Pulmonary artery (tissue), 1 donor: Measurements from ENCODE around the gene GALNTL6.

DNA sequence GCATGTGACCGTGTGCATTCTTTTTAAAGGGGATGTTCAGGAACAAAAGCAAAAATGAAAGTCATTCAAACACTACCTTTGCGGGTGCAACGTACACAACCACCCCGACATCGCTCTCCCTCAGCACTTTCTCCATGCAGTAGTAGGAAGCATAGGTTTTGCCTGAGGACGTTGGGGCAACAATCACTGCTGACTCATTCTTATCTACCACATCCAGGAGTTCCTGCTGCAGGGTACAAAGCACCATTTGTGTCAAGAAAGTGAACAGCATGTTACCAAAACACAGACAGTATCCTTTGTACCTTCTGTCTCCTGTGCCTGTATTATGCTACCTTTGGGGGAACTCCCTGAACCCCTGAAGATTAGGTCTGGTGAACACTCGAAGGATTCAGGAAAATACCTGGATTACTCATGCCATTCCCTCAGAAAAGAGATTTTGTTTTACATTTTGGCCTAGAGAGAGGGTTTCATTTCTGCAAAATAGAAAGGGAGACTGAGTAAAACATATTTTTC is 58.6 kb downstream of the DDX60L start:
- PRO-cap: no peak

GRCh38 chr4:168480951-168481431 is 699 bp upstream of the DDX60L start:
- PRO-cap: no peak

- PRO-cap: no peak
These were observed 88.7 kb downstream of the PALLD start for GRCh38 chr4:168585438-168585967.

- PRO-cap: no peak
These were observed 165.7 kb downstream of the PALLD start for GRCh38 chr4:168662408-168663014.

GRCh38 chr4:168741157-168741711 is 244.4 kb downstream of the PALLD start:
- PRO-cap: no peak

DNA sequence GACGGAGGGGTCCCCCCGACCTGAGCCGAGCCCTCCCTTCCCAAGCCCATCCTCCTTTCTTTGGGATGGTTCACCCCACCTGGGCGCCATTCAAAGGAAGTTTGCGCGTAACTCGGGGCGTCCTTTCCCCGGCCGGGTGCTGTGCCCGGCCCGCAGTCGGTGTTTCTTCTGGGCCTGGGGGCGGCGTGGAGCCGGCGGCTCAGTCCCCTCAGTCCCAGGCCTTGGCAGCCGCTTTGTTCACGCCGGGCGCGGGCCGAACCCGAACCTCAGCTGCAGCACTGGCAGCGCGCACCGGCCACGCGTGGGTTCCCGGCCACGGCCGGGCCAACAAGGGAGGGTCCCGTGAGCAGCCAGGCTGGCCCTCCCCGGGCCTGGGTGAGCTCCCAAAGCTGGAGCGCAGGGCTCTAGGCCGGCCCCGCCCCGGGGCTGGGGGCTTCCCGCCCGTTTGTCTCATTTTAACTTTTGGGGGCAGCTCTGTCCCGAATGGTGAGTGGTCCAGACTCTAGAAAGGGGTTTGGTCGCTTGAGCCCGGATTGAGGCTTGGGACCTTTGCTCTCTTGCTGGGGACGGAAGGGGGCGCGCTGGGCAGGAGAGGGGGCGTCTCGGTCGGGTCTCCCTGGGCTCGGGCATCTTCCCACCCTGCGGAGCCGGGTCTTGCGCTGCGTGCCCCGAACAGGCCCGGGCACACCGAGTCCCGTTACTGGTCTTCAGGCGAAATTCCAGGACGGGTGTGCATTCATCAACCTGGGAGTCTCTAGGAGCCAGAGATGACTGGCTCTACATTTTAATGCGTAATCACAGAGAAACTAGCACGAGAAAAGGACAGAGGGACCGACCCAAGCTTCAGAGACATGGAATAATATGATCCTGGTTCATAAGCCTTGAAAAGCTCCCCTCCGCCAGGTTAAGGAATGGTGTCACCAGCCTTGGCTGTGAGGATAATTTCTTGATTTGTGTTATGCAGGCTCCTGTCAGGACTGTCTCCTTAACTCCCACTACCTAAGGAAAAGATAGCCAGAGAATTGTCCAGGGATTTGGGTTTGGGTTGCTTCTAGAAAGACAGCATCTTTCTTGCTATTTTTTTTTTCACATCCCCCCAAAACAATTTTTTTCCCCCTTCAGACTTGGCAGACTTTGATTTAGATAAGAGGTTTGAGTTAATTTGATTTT is 177.0 kb downstream of the CBR4 start:
- PRO-cap: bidirectional peak, plus-strand start at position 560 of the sequence, minus-strand start at position 329 of the sequence; bidirectional peak, plus-strand start at position 814 of the sequence, minus-strand start at position 756 of the sequence

GRCh38 chr4:168878111-168878823 is 131.8 kb downstream of the CBR4 start:
- PRO-cap: unidirectional peak, minus-strand start at chr4:168878328

DNA sequence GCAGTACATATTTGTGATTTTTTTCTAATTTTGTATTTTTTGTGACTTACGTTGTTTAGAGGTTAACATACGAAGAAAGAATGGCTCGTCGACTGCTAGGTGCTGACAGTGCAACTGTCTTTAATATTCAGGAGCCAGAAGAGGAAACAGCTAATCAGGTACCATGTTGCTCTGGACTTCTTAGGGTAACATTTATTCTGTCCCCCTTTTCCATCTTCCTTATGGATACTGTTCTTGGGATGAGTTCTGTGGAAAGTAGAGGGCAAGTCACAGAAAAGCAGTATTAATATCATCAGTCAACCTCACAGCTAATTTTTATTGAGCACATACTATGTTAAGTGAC is 115.6 kb downstream of the CBR4 start:
- PRO-cap: no peak

GRCh38 chr4:169069947-169070768 is 60.1 kb upstream of the CBR4 start:
- PRO-cap: no peak

DNA sequence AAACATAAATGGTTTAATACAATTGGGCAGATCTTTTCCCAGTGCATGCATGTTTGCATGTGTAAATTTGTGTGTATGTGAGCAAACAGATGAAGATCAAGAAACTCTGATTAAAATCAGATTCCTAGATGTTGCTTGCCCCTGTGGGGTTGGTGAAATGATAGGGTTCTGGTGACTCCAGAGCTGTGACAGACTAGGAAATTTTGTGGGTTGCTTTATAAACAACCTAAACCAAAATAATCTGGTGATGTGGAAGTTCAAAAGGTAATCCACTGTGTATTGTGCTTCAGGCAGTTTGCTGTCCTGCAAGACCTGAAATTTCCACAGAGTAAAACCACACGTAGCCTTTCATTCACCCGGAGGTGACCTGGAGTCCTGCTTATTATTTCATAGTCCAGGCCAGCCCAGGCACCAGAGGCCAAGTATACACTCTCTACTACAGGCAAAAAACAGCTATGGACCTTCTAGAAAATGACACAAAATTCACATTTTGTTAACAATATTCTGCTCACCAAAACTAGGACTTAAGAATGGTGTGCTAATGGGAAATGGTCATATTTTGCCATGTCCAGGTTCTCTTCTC is 114.6 kb upstream of the CBR4 start:
- PRO-cap: no peak

DNA sequence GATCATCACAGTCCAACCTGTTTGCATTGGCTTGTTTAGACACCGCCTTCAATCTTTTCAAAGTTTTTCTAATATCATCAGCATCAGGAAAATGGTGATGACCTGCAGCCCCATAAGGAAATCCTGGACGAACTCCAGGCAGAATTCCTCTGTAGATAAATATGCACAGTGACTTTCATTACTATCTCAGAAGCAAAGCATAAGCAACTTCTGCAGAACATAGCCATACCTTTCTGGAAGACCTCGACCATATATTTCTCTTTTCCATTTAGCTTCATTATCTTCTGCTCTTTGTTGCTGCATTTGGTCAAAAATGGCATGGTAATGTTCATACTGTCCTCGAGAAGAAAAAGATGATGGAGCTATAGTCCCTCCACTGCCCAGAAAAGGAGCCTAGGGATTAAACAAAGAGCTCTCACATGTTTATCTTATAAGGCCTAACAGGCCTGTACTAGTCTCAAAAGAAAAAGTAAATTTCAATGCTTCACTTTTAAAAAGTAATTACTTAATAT is 56.6 kb downstream of the NEK1 start:
- PRO-cap: no peak

DNA sequence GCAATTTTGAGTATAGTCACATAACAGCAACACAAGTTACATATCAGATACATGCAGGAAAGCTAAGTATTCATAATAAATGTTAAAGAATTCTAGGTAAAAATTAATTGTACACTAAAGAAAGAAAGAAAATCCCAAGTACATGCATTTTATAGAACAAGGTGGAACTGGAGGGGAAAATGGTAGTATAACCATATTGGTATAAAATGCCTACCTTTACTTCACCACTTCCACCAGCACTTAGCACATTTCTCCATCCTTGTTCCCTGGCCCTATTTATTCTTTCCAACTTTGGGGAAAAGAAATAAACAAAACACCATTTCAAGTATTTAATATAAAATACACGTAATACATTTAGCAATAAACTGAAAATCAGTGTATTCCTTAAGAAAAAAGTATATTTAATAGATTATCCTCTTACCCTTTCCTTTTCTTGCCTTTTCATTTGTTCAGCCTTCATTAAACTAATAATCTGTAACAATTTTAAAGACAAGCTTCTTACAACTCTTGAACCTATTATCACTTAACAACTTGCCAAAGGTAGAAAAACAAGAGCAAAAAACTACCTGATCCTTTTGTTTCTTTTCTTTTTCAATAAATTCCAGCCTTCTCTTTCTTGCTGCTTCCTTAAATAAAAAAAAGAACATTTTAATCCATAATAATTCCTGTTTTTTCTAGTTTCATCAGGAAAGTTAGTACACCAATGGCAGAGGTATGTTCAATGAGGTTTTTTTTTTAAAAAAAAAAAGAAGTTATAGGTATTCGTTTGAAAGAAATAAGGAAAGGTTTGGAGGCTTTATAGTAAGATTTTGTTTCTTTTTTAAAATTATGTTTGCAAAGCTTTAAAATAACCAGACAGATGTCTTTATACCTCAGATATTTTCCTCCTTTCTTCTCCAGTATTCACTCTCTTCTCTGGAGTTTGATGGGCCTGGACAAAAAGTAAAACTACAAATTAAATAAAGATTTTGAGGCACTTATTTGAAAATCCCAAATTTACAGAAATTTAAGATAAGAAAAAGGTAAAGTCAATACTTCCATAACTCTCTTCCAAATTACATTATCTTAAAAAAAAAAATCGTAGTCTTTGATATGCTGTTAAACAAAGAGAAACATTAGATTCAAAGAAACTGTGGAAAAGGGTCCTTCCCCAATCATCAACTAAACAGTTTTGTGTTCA is 50.7 kb downstream of the NEK1 start:
- PRO-cap: no peak

DNA sequence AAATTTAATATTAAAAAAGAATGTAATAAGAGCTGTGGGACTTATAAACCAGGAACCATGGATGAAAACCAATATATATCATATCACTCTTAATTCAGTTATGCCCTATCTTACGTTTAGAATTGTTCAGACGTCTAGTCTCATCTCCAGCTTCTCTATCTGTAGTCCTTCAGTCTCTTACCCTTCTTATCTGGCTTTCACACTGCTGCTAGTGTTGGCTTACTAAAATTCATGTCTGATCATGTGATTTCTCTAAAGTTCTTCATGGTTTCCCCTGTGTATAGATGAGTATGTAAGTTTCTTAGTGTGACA is 6.4 kb downstream of the CLCN3 start:
- PRO-cap: no peak

DNA sequence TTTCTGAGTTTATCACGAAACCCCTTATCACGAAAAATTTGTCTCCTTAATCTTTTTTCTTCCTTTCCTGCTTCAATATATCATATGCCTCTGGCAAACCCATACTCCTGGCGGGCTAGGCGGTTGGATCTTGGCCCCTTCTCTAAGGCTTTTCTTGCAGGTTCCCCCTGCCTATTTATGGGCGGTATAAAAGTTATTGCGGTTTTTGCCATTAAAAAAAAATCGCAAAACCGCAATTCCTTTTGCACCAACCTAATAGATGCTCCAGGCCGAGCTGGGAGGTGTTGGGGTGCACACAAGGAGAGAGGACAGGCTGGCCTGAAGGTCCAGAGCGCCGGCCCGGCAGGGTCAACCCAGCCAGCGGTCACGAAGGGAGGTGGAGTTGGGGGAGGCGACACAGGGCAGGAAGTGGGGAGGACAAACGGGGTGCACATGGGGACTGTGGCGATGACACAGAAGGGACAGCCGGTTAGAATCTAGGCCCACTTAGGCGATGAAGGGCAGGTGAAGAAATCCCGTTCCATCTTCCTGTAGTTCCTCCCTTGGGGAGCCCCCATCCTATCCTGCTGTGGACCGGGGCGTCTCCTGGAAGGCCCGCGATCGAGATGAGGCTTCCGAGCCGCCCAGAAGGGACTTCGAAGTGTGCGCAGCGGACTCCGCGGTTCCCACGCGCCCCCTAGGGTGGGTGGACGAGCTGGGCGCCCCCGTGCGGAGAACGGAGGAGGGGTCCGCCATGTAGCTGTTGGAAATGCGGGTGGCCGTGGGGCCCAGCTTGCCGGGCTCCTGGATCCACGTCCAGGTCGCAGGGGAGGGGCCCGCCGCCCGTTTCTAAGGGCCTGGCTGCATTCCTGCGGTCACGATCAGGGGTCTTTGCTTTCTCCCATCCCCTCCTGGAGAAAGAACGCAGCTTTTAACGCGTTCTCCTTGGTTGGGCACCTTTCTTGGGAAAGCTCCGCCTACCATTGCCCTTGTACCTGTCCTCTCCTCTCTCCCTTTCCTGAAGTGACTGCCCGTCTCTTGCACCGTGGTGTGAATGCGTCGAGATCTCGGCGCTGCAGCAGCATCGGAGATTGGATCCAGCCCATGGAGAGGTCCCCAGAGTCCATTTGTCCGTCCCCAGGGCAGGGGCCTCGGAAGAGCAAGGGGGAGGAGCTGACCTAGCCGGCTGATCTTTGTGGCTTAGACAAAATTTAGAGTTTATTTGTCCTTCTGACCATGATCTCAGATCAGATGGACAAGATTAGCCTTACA is 16.9 kb upstream of the HPF1 start:
- PRO-cap: no peak

- PRO-cap: no peak
These were observed 85.1 kb downstream of the MFAP3L start for GRCh38 chr4:169940868-169941691.

DNA sequence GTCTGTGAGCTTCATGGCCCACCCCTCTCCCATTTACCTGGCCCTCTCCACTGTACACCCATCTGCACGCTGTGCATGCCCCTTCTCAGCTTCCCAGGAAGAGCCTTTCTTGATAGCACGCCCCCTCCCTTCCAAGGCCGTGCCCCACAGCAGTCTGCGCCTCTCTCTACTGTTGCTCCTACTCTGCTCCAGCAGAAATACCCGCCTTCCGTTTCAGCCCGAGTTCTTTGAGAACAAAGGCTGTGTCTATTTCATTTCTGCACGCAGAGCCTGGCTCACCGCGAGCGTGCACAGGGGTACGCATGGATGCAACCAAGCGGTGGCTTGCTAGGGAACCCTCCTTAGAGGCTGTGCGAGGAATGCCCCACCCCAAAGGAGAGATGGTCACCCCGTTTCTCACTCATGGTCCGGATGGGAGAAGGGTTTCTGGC is 517 bp downstream of the AADAT start:
- PRO-cap: no peak

- PRO-cap: no peak
These were observed 769.2 kb upstream of the GALNTL6 start for GRCh38 chr4:171044065-171044421.

DNA sequence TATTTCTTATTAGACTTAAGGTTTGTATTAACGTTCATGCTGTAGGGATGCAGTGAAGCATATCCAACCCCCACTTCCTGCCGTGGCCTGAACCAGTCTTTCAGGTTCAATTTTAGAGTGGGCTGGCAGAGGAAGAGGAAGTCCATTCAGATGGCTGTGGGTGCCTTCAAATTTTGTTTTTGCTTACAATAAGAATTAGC is 136.4 kb upstream of the GALNTL6 start:
- PRO-cap: no peak

DNA sequence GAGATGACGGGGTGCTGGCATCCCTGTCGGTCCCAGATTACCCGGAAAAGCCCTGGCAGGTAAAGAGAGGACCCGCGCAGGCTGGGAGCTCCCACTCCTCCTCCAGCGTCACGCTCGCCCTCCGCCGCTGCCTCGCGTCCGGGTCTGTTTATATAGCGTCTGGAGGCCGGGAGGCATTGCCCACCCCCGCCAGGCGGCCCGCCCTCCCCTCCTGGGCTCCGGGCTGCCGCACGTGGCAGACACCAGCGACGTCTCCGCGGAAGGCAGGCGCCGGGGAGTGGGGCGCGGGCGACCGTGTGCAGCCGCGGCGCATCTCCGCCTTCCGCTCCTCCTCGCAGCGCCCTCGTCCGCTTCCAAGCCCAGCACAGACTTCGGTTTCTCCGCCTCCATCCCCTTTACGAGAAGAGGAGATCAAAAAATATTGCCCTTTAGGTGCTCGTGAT is at the start of gene GALNTL6:
GALNTL6 (plus strand) TSS at position 236 of the 443 bp plus-strand sequence.
- PRO-cap: no peak

DNA sequence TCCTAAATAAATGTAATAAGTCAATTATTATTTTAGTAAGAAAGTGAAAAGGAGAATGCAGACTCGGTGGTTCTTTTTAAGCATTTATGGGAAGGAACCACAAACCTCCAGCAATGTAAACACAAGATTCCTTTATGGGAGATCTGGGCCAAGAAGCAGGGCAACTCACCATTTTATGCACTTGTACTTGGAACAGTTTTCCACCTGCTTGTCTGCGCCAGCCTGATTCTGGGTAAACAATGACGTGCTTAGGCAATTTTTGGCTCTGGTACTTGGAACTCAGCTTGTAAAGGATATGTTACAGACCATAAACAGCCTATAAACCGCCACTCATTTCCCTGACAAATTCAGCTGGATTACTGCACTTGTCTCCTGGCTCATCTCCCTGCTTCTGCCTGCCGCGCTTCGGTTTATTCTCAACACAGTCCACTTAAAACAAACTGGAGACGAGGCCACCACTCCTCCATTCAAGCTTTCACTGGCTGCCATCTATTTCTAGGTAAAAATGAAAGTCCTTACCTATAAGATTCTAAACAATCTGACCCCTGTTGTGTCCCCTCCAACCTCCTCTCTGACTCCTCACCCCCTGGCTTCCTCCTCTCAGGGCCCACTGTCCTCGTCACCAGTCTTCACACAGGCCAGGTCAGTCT is 206.0 kb upstream of the GALNT7 start:
- PRO-cap: no peak